Cardiac ventricle fibroblast (primary cell): ENCODE data around the genes KIF20A, EGR1, HSPA9, SLC23A1 and ECSCR.

GRCh38 chr5:138178874-138179626, at the start of gene KIF20A:
Gene KIF20A (plus strand): TSS chr5:138179112.
- RAMPAGE, long total RNA = no peak

DNA sequence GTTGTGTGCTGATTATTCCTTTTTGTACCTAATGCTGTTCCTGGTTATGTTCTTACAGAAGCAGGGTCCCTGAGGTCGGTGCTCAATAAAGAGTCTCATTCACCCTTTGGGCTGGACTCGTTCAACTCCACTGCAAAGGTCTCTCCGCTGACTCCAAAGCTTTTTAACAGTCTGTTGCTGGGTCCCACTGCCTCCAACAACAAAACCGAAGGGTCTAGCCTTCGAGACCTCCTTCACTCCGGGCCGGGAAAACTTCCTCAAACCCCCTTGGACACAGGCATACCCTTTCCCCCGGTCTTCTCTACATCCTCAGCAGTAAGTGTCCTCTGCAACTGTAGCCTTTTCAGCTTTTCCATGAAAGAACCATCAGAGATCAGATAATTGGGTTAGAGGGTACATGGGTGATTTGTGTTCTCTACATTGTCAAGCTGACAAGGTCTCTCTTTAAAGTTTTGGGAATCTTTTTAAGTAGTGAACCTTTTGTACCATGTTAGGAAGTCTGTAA, 18.2 kb upstream of the REEP2 start:
- RAMPAGE, long total RNA = no peak

DNA sequence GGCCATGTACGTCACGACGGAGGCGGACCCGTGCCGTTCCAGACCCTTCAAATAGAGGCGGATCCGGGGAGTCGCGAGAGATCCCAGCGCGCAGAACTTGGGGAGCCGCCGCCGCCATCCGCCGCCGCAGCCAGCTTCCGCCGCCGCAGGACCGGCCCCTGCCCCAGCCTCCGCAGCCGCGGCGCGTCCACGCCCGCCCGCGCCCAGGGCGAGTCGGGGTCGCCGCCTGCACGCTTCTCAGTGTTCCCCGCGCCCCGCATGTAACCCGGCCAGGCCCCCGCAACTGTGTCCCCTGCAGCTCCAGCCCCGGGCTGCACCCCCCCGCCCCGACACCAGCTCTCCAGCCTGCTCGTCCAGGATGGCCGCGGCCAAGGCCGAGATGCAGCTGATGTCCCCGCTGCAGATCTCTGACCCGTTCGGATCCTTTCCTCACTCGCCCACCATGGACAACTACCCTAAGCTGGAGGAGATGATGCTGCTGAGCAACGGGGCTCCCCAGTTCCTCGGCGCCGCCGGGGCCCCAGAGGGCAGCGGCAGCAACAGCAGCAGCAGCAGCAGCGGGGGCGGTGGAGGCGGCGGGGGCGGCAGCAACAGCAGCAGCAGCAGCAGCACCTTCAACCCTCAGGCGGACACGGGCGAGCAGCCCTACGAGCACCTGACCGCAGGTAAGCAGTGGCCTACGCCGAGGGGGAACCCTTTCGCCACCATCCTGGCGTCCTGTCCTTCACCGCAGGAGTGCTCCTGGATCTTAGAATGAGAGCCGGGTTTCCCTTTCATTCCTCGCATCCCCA, at the start of gene EGR1:
Gene EGR1, plus strand, starts transcription at position 76 of the 791 bp plus-strand sequence.
- RAMPAGE, long total RNA = no peak

DNA sequence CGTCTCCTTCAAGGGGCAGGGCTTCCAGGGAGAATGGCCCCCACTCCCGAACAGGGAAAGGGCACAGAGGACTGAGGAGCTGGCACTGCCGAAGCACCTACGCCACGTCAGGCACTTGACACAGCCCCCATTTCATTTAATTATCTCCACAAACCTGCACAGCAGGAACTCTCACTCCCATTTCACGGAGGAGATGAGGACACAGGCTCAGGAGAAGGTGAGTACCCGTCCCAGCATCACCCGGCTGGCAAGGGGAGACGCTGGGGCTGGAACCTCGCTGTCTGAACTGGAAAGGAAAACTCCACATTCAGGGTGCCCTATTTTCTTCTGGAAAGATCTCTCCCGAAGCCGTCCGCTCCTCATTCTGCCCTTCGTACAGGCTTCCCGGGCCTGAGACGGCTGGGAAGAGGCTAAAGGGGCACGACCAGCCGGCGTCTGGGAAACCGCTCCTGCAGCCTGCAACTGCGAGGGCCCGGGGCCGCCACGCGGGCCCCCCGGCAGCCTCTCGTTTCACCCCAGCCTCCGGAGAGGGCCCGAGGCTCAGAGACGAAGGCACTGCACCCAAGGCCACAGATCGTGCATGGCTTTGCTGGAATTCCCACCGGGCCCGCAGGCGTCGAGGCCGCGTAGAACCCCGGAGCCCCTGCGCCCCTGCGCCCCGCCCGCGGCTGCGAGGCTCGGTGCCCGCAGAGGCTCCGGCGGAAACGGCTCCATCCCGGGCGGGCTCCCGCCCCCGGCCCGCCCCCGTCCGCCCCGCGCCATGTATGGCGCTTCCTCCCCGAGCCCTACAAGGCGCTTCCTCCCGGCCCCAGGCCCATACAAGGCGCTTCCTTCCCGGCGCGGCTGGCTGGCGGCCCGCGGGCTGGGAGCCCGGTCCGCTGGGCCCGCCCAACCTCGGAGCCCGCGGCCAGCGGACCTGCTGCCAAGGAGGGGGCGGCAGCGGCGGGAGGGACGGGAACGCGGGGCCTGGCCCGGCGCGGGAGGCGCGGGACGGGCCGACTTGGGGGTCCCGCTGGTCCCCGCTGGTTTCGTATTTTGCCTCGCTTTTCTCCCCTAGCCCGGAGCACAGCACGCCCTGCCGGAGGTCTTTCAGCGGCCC, 26.4 kb downstream of the EGR1 start:
- RAMPAGE, long total RNA = no peak

DNA sequence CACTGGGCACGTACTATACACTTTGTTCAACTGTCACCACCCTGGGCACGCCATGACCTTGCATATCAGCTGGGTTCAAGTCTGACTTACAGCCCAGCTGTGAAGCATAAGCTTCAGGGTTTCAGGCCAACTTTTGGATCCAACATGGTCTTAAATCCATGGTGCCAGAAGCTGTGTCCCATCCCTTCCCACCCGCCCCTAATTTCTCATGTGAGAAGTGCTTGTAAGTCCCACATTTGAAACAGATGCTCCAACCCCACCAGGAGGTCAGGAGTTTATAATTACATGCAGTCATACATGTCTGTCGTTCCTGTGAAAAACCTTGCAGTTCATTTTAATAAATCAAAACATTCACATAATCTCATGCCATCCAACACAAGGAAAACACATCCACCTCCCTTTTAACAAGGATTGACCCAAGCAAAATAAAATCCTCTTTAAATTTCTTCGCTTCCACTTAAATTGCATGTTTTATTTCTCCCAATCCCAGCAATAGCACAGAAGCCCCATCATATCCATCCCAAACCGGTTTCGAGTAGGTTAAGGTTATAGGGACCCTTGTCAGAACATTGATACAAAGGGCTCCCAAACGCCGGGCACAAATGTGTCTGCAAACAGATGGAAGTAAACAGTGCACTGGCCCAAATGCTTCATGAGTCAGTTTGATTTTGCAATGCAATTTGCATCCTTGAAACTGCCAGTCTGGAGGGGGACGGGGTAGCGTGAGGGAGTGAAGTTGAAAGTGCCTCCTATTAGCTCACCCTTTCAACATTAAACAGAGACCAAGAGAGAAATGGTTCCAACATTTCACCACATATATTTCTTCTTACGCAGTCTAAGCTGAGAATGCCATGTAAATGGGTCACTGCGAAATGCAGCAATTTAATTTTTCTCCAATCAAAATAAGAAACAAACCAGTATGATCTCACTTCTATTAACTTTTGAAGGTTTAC, 35.8 kb downstream of the ETF1 start:
- RAMPAGE, long total RNA = no peak

GRCh38 chr5:138536573-138537591, 6.2 kb downstream of the ETF1 start:
- RAMPAGE, long total RNA = no peak

DNA sequence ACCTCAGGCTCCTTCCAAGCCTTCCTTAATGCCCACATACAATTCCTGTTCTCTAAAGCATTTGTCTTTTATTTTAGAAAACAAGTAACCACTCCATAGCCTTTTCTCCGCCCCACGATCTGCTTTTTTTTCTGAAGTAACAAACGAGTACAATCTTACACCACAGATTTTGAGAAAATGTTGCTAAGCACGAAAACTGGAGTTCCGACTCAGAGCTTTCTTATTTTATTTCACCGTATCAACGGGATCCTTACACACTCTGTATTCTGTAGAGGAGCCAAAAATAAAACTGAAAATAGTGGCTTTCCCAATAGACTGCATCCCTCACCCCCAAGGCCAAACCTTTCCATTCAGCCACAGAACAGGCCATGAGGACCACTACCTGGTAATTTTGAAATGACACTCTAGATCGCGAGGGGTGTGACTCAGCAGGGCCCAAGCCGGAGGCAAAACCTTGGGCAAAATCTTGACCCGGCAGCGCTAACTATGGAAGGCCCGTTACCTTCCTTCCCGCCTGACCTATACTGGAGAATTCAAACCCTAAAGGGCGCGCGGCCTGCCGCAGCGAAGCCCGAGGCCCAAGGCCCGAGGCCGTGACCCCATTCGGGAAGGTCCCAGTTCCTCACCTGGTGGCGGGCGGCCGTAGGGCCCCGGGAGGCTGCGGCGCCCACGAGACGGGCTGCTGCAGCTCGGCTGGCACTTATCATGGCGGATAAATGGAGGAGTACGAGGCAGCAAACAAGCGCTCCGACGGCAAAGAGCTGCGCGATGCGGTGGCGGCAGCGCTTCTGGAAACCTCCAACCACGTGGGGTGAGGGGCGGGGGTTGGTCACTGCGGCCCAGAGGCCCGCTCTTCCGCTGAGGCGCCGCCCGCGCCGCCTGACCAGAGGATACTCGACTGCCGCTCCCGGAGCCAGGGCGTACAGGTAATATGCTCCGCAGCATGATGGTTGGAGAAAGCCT, at the start of gene HSPA9:
Gene HSPA9, minus strand, starts transcription at position 790 of the 963 bp plus-strand sequence.
- RAMPAGE, long total RNA = start-site peak on the minus strand centred at position 784 of the sequence, 59 bp wide, 719 and 82 reads in 2 replicates

DNA sequence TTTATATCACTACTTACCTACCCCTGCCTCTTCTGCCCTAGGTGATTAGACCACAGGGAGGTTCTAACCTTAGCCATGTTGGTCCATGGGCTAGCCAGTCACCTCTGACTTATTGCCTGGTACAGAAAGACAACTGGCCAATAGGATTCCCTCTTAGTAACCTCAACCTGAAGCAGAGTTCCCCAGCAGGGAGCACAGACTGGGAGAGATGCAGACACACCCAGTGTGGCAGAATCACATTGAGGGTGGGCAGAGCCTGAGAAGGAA, 53.2 kb upstream of the HSPA9 start:
- RAMPAGE, long total RNA = no peak

DNA sequence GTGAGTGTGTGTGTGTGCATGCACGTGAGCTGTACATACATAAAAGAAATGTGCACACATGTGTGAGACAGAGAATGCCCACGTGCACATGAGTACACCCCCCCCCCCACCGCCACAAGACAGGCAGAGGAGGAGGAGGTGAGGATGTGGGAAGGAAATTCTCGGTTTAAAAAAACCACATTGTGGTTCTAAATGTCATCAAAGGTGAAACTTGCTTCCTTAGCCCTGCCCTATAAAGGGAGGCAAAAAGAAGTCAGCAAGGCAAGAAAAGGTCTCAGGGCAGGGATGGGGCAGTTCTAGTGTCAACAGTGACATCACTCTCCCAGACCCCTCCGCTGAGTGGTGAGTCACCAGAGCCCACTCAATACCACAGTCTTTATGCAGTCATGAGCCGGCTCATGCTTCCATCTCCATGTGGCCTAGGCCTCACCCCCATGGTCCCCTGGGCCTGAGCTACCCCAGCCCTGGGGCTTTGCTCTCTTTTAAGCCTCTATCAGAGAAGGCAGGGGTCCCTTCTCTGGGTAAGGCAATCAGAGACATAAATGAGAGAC, 79.3 kb upstream of the HSPA9 start:
- RAMPAGE, long total RNA = no peak

DNA sequence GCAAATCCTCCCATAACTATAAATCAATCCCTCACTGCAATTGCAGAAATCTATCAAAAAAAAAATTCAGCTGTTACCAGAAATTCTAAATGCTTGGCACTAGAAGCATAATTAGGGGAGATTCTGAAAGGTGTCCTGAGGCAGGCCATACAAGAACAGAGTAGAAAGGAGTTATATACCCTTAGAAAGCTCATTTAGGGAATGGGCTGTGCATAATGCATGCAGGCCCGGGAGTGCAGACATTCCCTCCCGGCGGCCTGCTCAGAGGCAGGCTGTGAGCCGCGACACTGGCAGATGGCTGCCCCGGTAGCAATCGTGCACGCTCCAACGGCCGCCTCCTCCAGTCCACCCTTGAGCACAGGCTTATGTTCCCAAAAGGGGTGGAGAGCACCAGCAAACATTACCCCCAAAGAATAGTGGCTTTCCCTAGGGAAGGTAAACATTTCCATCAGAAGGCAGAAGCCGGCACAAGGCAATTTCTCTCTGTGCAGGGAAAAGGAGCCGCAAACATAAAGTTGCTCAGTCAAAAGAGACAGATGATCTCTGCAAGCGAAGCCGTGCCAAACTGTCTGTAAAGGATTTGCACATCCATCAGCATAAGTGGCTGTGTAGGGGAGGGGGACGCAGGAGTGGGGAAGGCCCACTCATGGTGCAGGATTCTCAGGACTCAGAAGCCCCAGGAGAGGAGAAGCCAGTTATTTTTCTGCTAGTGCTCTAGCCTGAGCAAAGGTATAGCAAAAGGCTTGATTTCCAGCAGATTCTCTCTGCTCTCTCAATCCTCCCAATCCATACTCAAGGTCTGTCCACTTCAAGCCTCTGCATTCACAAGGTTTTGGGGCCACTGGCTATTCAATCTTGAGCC, 92.5 kb downstream of the SIL1 start:
- RAMPAGE, long total RNA = no peak

DNA sequence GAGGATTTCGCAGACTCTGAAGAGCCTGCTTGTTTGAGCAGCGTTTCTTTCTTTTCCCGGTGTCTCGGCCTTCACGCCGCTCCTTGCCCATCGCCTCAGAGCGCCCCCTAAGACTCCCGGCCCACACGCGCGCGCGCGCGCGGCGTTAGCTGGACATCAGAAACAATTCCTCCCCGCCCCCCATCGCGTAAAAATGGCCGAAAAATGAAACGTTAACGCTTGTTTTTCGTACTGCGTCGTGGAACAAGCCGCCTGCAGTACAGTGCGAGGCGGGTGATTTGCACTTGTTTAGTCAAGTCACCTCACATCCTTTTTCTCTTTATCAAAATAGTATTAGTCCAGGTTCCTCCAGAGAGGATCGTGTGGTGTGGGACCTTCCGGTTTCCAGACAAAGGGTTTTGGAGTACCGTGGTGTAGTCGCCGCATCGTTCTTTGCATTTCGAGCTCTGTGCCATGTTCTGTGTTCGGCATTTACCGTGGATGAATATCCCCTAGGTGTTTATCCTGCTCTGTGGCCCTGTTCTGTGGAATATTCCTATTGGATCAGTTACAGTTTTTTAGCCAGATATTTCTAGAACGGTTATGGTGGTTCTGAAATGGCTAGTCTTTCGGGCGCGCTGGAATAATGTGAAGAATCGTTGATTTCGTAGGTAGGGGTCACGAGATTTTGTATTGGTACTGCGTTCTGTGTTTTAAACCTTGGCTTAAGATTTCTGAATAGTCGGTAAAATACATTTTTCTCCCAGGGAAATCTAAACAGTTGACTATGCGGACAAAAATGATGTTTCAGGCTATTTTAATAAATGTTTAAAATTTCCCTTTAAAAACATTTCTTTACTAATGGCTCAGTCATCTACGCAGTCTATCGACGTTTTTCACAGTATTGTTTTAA, 1.1 kb downstream of the MATR3 start:
- RAMPAGE, long total RNA = no peak

GRCh38 chr5:139383215-139383690, at the start of gene SLC23A1:
Gene SLC23A1 (minus strand): TSS chr5:139383297.
- RAMPAGE, long total RNA = no peak

DNA sequence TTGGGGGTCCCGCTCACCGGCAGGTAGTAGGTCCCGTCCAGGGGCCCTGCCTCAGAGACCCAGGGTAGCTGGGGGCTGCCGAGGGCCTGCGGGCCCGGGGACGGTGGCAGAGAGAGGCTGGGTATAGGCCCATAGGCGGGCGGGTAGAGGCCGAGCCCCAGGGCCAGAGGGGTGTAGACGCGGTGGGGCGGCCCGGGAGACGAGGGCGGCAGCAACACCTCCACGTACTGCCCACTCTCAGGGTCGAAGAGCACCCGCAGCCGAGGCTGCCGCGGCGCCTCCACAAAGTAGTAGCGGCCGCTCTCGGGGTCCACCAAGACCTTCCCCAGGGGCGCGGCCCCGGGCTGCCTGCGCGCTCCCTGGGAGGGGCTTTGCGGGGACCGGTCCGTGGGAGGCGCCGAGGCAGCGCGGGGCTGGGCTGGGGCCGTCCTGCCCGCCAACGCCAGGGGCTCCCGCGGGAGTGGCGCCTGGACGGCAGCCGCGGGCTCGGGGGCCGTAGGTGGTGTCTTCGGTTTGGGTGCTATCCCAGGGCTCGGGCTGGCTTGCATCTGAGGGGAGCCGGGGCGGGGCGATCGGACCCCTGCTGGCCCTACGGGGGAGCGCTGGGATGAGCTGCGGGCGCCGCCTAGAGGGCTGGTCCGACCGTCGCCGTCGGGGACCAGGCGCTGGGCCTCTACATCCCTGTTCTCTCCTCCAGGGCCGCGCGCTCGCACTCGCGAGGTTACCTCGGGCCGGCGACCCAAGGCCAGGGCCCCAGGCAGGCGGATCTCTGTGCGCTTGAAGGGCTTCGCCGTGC, 2.6 kb downstream of the PROB1 start:
- RAMPAGE, long total RNA = no peak

DNA sequence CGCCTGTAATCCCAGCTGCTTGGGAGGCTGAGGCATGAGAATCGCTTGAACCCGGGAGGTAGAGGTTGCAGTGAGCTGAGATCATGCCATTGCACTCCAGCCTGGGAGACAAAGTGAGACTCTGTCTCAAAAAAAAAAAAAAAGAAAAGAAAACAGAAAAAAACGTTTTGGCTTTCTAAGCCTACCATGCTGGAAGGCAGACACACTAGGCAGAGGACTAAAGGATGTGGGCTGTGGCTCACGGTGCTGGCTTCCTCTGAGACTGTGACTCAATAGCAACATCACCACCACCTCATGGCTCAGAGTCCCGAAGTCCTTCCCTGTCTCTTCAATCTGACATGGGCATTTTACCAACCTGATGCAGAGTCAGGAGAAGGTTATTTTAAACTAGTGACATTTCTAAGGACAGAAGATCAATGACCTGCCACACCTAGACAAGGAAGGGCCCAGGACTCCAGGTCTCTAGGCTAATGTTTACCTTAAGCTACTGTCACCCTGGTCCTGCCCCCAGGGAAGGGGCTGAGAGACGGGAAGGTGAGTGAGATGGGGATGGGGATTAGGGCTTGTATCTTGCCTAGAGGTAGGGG, 3.7 kb downstream of the ECSCR start:
- RAMPAGE, long total RNA = no peak

- RAMPAGE, long total RNA = no peak
Observed at GRCh38 chr5:139459305-139459830, 3.2 kb downstream of the ECSCR start.

DNA sequence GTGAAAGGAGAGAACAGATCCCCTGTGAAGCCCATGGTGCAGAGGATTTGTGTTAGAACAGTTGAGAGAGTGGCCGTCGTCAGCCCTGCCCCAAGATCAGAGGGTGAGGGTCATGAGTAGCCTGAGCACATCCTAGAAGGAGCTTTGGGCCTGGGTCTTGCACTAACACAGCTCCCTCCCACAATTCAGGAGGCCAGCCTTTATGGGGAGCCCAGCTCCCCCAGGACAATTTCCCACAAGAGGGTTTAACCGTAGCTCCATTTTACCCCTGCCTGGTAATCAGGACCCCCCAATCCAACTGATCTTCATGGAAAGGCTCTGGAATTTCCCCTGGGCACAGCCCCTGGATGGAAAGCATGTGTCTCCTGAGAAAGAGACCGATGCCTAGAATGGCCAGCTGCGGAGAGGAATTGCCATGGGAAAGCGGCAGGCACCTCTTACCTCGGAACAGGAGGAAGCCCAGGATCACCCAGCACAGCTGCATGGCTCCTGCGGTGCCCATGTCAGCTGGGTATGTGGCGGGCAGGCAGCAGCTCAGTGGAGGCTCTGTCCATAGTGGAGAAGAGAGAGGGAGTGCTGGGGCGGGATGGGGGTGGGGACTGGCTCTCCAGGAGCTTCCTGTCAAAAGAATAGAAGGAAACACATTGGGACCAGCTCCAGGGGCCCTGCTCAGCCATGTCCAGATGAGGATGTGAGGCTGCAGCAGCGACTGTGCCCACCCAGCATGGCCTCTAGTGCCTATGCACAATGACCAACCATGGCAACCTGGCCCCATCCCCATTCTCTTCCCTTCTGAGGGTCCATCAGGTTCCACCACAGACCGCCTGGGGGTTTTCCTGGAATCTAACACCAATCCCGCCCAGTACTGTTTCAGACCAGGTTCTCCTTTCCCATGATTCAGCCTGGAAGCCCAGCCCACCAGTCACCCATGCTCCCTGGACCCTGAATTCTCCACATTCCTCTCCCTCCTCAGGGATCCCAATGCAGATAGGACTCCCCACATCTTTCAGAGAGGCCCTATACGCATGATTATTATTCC, at the start of gene ECSCR:
Gene ECSCR, minus strand, starts transcription at position 575 of the 1,039 bp plus-strand sequence.
- RAMPAGE, long total RNA = no peak

DNA sequence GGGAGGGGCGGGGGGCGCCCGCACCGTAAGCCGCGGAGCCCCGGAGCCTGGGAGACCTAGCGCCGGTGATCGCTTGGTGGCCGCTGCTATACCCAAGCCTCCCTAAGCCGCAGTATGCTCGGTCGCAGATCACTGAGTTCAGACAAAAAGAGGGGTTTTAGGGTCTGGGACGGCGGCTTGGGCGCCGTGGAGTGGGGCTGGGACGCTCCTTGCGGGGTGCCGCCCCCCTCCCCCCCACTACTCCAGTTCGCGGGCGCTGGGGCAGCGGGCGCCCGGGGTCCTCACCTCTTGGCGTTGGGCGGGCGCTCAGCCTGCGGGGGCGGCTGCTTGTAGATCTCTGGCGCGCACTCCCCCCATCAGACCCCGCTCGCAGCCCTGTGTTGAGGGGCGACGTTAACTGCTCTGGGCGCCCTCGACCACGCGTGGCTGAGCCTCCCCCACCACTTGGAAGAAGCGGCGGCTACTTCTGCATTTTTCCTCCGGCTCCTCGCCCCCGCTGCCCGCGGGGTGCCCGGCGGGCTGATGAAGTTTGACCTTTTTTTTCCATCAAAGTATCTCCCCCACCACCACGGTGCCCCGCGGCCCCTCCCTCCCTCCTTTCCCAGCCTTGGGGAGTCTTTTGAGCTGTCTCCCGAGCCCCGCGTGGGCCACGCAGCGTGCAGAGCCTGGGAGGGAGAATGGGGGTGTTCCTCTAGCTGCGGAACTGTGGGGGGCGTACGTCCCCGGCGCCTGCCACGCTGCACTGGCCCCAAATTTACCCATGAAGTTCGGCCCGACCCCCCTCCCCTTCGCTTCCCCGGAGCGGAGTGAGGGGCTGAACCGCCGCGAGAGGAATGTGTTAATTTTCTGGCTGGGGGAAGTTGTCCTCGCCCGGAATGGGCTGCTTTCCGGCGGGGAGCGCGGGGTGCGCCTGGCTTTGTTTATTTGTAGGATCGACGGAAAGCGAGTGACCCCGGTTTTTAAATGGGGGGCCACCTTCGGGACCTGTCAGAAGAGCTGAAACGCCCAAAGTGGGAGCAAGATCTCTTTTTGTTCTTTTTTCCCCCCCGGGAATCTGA, 1.2 kb downstream of the CXXC5 start:
- RAMPAGE, long total RNA = no peak

DNA sequence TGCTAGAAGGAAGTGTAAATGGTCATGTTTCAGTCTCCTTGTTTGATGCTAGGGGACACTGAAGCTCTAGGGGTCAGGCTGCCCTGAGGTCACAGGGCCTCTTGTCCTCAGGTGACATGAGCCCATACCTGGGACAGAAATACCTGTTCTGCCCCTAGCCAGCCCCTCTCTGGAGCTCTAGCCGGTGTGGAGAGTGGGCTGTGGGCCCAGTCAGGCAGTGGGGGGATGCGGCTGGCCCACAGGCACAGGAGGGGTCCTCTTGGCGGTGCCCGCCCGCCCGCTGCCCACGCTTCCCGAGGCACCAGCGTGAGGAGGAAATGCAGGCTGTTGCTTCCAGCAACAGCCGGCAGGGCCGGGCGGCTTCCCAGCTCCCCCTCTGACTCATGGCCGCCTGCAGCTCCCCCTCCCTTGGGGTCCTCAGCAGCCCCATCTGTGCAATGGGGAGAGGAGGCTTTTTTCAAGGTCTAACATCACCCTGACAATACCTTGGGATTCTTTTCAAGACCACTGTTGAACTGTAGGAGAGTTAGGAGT, 10.3 kb downstream of the CXXC5 start:
- RAMPAGE, long total RNA = no peak

DNA sequence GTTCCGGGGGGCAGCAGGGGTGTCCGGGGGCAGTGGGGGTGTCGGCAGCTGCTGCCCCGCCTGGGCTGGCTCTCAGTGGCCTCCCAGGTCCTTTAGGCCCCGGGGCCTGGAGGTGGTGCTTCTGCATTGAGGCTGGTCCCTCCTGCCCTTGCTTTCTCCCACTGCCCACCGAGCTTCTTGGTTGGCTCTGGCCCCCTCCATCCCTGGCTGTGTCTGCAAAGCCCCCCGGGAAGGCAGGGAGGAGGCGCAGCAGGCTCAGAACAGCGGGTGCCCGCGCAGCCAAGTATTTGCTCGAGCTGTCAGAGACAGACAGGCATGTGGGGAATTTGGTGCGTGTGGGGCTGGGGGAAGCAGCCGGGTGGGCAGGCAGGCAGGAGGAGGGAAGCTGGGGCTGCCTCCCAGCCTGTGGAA, 11.5 kb downstream of the CXXC5 start:
- RAMPAGE, long total RNA = no peak

DNA sequence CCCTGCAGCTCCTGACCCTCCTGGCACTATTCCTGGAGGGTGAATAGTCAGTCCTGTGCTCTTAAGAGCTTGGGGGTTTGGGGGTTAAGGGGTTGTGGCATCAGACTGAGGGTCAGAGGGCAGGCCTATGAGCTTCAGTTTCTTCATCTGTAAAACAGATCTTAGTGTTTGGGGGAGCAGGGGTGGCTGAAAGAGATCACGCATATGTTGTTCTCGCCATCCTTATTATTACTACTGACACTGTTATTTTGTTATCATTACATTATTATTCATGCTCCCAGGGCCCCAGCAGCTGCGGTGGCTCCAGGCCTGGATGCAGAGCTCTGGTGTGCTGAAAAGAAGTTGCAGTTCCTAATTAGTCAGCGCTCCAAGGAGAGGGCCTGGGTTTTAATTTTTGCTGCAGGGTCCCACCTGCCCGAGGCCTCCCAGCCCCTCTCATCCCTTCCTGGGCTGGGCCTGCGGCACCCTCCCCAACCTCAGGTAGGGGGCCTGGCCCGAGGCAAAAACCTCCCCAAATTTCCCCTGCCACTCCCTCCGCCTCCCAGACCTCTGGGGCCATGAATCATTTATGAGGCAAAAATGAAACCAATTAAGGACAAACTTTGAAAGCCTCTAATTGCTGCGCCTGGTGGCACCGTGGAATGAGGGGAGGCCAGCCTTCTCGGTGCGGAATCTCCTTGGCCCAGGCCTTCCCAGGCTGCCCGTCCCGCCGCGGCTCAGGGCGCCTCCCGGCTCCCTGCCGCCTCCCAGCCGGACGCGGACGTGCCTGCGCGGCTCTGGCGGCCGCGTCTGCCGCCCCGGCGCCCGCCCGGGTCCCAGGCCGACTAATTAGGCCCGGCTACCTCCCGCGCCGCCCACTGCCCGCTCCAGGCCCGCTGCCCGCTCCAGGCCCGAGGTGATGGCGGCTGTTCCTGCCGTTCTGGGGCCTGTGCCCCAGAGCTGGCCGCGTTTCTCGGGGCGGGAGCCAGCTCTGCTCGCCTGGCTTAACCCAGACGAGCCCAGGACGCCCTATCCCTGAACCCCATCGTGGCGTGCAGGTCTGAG, 19.8 kb downstream of the CXXC5 start:
- RAMPAGE, long total RNA = no peak